Measurements from ENCODE around the genes ZNF649, ZNF880 and ZNF816.

DNA sequence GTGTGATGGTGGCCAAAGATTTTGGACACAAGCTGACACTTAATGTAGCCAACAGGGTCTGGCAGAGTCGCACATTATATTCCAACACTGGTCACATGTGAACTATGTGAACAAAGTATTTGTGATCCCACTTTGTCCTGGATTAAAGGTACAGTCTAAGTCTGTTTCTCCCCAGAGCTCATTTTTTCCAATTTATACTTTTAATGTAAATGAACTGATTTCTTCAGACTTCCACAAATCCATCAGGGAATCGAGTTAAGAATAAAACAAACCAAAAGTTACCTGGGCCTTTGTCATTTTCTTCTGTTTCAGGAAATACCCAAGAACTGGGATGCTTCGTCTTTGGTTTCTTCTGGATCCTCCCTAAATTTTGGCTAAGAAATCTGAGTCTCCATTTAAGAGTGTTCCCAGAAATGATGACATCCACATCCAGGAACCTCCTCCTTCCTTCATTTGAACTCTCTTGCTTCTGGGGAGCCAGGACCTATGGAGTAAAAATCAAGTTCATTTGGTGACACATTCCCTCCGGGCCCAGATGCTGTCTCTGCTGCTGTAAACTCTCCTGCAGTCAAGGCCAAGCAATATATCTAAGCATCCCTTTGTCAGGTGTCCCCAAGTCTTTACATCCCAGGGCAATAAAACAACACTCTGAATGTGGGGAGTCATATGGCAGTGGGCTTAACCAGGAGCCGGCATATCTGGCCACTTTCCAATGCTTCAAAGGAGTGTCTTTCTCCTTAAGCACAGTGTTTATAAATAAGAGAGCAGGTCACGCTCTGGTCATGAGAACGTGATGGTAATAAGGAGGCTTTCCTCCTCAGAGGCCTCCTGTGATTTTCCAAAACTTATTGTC, 4.8 kb downstream of the ZNF649 start:
- PRO-cap, 7 experiments, result no peak in any of the 7 experiments
- RAMPAGE, long total RNA, 2 experiments, result no peak in any of the 2 experiments

- PRO-cap, 7 experiments, result peak in 7 of 7 experiments; most common minus-strand start chr19:51905017 (in 5)
- RAMPAGE, long total RNA, 2 experiments, result start-site peak on the minus strand in 2 of 2 experiments, at chr19:51904935-51905017 at its widest, 244 to 362 reads per replicate
Measured at GRCh38 chr19:51904740-51905469, at the start of gene ZNF649. Gene ZNF649, minus strand, starts transcription at chr19:51905017.

DNA sequence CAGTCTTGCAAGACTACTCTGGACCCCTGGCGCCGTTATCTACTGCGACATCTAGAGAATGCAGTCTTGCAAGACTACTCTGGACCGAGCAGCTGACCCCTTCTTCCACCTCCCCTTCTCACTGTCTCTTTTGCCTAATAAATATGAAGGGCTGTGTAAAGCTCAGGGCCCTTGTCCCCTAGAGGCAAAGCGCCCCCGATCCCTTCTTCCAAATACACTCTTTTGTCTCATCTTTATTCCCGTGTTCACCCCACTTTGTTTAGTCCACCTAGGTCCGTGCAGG, 10.6 kb downstream of the ZNF350 start:
- PRO-cap, 7 experiments, result no peak in any of the 7 experiments
- RAMPAGE, long total RNA, 2 experiments, result no peak in any of the 2 experiments

GRCh38 chr19:52046683-52047352, 1.8 kb downstream of the ZNF432 start:
- PRO-cap, 7 experiments, result no peak in any of the 7 experiments
- RAMPAGE, long total RNA, 2 experiments, result no peak in any of the 2 experiments

DNA sequence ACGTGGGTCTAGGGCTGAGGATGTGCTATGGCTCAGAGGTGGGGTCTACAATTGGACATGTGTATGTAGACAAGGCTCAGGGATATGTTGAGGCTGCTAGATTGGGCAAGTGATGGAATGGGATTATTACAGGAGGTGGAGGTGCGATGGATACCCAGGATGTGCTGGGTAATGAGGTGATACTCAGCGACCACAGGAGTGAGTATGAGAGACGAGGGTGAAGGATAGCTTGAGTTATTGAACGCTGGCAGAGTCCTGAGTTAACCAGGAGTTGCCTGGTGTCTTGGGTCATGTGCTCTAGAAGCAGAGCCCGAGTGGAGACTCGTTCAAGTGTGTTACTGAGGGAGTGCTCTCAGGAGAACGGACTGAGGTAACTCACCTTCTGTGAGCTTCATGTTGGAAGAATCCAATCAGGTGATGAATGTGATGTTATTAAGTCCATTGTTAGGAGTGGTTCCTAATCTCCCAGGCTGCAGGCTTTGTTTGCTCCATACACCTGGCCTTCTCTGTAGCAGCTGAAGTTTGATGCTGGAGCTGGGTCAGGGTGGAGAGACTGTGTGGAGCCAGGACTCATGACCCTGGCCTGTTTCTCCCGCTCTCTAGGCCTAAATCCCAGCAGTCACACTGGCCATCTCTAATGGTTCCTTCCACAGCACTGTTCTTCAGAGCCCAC, 38.4 kb downstream of the PPP2R1A start:
- PRO-cap, 7 experiments, result no peak in any of the 7 experiments
- RAMPAGE, long total RNA, 2 experiments, result no peak in any of the 2 experiments

DNA sequence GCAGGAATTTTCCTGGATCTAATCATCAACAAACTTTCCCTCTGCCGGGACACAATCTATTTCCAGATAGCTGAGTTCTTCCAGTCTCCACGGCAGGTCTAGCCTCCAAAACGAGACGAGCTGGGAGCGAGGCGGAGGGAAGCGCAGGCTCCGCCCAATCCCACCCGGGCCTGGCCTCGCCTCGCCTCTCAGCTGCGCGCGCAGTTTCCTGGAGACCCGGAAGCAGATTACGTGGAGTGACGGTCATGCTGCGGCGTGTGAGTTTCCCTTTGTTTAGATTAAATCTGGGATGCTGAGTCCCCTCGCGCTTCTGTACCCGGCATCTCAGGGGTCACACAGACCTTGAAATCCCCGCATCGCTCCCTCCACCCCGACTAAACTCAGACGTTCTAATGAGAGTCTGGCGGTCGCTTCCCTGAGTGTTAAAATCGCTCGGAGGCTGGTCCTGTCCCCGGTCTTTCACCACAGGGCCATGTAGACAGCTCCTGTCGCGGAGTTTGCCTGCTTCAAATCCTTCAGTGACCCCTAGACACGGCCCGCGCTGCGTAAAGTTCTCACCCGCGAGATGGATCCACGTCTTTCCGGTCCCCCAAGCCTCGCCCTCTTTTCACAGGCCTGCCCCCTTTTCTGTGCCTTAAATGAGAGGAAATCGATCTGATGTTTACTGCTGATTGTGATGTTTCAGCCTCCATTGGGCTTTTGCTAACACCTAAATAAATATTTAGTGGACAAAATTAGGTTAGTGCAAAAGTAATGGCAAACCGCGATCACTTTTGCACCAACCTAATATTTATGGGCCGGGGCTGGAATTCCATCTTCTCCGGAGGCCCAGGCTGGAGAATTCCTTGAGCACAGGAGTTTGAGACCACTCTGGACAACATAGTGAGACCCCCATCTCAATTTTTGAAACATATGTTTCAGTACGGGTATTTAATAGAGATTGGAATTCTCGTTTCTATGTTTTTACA, at the start of gene ZNF880:
Gene ZNF880, plus strand, starts transcription at position 203 of the 968 bp plus-strand sequence.
- PRO-cap, 7 experiments, result peak in 7 of 7 experiments; most common plus-strand start position 225 of the sequence (in 4); most common minus-strand start position 111 of the sequence (in 5)
- RAMPAGE, long total RNA, 2 experiments, result start-site peak on the plus strand in 2 of 2 experiments, centred at positions 208 to 218 of the sequence, 188 to 218 reads per replicate

DNA sequence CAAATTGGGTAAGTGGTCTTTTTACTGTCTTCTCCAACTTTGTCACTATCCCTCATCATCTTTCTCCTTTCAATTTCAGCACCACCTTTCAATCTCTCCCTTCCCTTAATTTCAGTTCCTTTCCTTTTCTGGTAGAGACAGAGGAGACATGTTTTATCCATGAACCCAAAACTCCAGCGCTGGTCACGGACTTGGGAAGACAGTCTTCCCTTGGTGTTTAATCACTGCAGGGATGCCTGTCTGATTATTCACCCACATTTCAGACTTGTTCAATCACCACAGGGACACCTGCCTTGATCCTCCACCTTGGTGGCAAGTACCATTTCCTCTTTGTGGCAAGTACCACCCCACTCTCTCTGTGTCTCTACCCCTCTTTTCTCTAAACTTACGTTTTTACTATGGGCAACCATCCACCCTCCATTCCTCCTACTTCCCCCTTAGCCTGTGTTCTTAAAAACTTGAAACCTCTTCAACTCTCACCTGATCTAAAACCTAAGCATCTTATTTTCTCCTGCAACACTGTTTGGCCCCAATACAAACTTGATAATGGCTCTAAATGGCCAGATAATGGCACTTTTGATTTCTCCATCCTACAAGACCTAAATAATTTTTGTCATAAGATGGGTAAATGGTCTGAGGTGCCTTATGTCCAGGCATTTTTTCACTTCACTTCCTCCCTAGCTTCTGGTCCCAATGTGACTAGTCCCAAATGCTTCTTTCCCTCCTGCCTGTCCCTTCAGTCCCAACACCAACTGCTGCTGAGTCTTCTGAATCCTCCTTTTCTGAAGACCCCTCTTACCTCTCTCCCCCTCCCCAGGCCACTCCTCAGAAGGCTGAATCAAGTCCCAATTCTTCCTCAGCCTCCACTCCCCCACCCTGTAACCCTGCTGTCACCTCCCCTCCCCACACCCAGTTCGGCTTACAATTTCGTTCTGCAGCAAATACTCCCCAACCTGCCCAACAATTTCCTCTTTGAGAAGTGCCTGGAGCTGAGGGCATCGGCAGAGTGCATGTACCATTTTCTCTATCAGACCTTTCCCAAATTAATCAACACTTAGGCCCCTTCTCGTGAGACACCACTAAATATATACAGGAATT, 51.5 kb downstream of the ZNF701 start:
- PRO-cap, 7 experiments, result no peak in any of the 7 experiments
- RAMPAGE, long total RNA, 2 experiments, result no peak in any of the 2 experiments

DNA sequence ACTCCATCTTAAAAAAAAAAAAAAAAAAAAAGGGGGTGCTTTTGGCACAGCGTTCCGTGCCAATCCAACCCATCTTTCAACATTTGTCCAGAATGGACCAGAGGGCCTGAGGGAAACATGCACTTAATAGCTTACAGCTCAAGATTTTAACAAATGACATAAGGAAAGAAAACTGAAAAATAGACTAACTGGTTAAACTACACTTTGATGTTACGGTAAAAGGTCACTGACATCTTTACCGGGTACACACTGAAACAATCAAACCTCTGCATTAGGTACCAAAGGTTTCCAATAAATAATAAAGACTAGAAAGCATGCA, 45.3 kb downstream of the ENSG00000269825 start:
- PRO-cap, 7 experiments, result no peak in any of the 7 experiments
- RAMPAGE, long total RNA, 2 experiments, result no peak in any of the 2 experiments

- PRO-cap, 7 experiments, result peak in 1 of 7 experiments; most common plus-strand start chr19:52646999 (in 1)
- RAMPAGE, long total RNA, 2 experiments, result no peak in any of the 2 experiments
Measured at GRCh38 chr19:52646751-52647354, 43.4 kb downstream of the ENSG00000269825 start.

GRCh38 chr19:52896659-52897111, 750 bp downstream of the ZNF320 start:
- PRO-cap, 7 experiments, result peak in 1 of 7 experiments; most common plus-strand start chr19:52896887 (in 1)
- RAMPAGE, long total RNA, 2 experiments, result no peak in any of the 2 experiments

DNA sequence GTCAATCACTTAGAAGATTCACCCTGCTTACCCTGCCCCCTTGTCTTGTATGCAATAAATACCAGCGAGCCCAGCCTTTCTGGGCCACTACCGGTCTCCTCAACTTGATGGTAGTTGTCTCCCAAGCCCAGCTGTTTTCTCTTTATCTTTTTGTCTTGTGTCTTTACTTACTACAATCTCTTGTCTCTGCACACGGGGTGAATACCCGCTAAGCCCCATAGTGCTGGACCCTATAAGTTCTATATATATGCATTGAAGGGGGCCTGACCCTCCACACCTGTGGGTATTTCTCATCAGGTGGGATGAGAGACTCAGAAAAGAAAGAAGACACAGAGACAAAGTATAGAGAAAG, 9.1 kb upstream of the ZNF888 start:
- PRO-cap, 7 experiments, result no peak in any of the 7 experiments
- RAMPAGE, long total RNA, 2 experiments, result no peak in any of the 2 experiments

- PRO-cap, 7 experiments, result peak in 7 of 7 experiments; most common plus-strand start chr19:52962421 (in 7); most common minus-strand start chr19:52962510 (in 4)
- RAMPAGE, long total RNA, 2 experiments, result start-site peak on the minus strand in 1 of 2 experiments, at chr19:52962822-52962893 at its widest, 106 reads per replicate
Measured at GRCh38 chr19:52961848-52963258, at the start of gene ZNF816. Gene ZNF816, minus strand, starts transcription at chr19:52962881.

DNA sequence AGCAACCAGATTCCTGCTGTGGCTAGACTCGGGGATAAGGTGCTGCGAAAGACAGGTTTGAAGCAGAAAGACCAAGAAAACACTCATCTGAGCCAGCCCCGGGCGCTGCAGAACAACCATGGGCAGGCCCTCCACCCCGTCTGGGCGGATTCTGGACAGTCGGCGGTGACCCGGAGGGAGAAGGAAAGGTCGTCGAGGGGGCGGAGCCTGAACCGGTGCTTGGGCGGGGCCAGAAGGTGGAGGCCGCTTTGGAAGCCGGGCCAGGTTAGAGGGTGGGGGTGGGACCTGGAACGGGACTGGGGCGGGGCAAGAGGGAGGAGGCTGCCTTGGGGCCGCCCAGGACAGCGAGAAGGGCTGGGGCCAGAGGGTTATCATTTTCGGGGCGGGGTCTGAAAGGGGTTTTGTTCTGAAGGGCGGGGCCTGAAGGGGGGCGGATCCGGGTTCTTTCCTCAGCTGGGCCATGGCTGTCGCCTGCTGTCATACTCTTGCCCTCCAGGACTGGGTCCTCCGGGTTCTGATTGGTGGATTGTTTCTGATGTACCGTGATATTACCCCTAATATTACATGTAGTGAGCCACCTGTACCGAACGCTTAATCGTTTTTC, 4.9 kb upstream of the ZNF765 start:
- PRO-cap, 7 experiments, result peak in 7 of 7 experiments; most common plus-strand start position 211 of the sequence (in 4); most common minus-strand start position 153 of the sequence (in 4)
- RAMPAGE, long total RNA, 2 experiments, result no peak in any of the 2 experiments

DNA sequence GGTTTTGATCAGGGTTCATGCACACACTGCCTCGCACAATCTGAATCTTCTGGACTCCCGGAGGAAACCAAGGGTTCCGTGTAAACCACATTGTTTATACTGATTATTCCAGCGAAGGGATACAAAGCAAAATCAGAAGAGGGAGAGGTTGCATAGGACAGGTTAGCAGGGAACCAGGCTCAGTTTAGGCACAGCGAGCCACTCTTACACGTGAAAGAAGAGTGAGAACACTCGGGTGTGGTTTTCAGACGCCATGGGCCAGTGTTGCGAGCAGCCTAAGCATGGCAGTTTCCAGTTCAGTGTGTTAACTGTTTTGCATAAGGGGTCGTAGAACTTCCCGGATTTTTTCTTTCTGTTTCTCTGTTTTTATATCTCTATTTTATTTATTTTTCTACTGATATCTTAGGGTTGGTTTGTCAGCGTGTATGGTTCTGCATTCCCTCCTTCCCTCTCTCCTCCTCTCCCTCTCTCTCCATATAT, 28.6 kb downstream of the ZNF331 start:
- PRO-cap, 7 experiments, result peak in 1 of 7 experiments; most common plus-strand start position 213 of the sequence (in 1)
- RAMPAGE, long total RNA, 2 experiments, result no peak in any of the 2 experiments

GRCh38 chr19:53573869-53574225, 35.9 kb downstream of the ZNF331 start:
- PRO-cap, 7 experiments, result peak in 2 of 7 experiments; most common plus-strand start chr19:53573963 (in 1)
- RAMPAGE, long total RNA, 2 experiments, result no peak in any of the 2 experiments

DNA sequence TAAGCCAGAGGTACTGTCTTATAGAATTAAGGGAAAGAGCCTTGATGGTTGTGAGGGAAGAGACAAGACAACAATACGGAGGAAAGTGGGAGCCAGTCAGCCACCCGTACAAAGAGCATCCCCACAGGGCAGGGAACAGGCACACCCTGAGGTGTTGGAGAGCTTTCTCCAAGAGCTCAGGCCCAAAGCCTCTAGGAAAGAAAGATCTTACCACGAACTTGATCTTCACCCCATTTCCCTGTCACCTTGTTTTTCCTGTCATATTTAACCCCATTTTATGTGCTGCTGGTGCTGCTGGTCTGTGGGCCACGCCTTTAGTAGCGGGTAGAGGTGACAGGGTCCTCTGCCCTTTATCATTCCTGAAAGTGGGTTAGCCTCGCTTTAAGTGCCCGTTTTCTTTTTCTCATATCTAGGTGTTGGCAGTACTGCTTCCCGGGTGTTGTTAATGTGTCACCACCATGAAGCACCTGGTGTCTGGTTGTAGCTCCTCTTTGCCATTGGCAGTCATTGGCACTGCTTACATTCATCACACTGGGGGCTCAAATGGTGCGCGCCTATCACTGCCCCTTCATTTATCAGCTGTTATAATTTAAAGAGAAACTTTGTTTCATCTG, 36.4 kb downstream of the ZNF331 start:
- PRO-cap, 7 experiments, result no peak in any of the 7 experiments
- RAMPAGE, long total RNA, 2 experiments, result no peak in any of the 2 experiments

GRCh38 chr19:53621704-53622503, 9.9 kb upstream of the DPRX start:
- PRO-cap, 7 experiments, result no peak in any of the 7 experiments
- RAMPAGE, long total RNA, 2 experiments, result no peak in any of the 2 experiments

- PRO-cap, 7 experiments, result no peak in any of the 7 experiments
- RAMPAGE, long total RNA, 2 experiments, result no peak in any of the 2 experiments
Measured at GRCh38 chr19:53961784-53962581, 754 bp upstream of the CACNG8 start.

- PRO-cap, 7 experiments, result no peak in any of the 7 experiments
- RAMPAGE, long total RNA, 2 experiments, result no peak in any of the 2 experiments
Measured at GRCh38 chr19:53977698-53977955, 13.8 kb upstream of the CACNG6 start.

- PRO-cap, 7 experiments, result no peak in any of the 7 experiments
- RAMPAGE, long total RNA, 2 experiments, result no peak in any of the 2 experiments
Measured at GRCh38 chr19:54023643-54024115, 32.2 kb downstream of the CACNG6 start.